ENCODE results near the gene CCDC168.

GRCh38 chr13:102655111-102655993 lies 39.5 kb downstream of the METTL21C start:
- PRO-cap, 2 experiments, result no peak in any of the 2 experiments

DNA sequence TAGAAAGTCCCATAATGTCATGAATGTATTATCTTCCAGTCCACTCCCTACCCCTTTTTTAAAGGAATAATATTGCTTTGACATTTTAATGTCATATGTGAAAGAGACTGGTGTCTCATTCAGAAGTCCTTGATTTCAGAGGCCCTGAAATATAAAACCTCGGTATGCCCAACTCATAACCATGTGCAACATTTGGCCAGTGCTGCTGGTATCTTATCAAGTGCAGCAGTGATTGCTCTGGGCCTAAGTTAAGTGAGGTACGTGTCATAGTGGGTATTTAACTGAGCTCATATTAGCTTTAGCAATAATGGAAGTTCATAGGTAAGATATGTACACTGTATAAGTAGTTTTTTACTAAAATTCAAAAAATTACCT lies at the start of gene CCDC168:
CCDC168 (minus strand) TSS at position 224 of the 375 bp plus-strand sequence.
- PRO-cap, 2 experiments, result no peak in any of the 2 experiments

- PRO-cap, 2 experiments, result no peak in any of the 2 experiments
Observed at GRCh38 chr13:102844964-102845535, 782 bp upstream of the ERCC5 start.

DNA sequence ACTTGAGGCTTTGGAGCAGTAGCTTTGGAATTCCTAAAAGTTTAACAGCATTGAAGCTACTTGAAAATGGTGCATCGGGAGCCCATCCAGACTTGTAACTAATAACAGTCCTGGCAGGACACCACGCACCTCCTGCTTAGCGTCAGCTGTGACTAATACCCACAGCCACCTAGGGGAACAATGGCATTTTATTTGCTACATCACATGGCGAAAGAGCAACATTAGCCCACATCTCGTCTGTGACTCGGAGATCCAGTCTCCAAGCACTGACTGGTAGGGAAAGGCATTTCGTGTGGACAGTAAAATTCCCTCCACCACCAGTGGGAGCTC lies 894.4 kb upstream of the DAOA start:
- PRO-cap, 2 experiments, result no peak in any of the 2 experiments

DNA sequence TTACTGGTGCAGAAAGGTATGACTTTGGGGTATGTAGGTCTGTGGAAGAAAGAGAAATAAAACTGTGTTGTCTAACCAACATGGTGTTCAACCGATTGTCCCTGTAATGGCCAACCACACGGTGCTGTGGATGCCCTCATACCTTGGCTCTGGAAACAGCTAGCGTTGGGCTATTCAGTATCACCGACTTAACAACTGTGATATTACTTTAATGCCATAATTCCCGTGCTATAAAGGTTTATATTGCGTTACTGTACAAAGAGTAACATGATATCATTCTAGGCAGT lies 448.3 kb downstream of the EFNB2 start:
- PRO-cap, 2 experiments, result no peak in any of the 2 experiments

GRCh38 chr13:106099533-106099825 lies 436.0 kb downstream of the EFNB2 start:
- PRO-cap, 2 experiments, result no peak in any of the 2 experiments

DNA sequence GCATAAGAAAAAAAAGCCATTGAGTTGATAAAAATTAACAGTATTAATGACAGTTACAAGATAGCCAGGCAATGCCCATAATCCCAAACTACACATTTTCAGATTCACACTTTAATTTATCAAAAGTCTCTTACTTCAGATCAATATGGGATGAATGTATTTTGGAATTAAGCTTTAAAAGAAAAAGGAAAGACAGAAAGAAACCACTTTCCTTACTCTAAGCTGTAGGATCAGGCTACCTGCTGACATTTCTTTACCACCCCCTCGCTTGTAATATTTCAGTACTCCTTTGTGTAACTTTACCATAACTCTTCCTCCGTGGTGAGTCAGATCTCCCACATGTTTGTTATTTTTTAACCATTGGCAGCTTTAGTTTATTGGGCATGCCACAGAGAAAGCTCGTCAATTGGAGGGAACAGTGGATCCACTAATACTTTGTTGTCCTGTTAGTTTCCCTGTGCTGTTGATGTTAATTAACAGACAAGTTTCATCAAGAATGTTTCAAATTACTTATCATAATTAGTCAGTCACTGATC lies 22.6 kb downstream of the EFNB2 start:
- PRO-cap, 2 experiments, result no peak in any of the 2 experiments

- PRO-cap, 2 experiments, result peak in 2 of 2 experiments; most common plus-strand start chr13:106533445 (in 2); most common minus-strand start chr13:106533275 (in 1)
Observed at GRCh38 chr13:106532919-106533533, 2.4 kb downstream of the EFNB2 start.

GRCh38 chr13:106545873-106546593 lies 10.6 kb upstream of the EFNB2 start:
- PRO-cap, 2 experiments, result no peak in any of the 2 experiments

DNA sequence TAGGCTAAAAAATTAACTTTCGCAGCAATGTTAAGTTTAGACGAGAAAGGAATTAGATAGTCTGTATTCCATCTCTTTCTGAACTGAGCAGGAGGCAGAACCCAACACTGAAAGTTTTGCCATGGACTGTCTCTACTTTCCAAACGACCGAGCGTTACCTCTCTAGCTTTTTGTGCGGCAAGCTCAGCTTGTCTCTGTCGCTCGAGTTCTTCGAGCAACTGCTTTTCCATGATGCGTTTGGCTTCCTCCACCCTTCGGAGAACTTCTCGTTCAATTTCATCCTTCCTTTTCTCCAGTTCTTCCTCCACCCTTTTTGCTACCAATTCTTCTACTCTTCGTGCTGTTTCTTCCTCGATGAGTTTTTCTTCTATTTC lies 8.7 kb downstream of the ARGLU1 start:
- PRO-cap, 2 experiments, result no peak in any of the 2 experiments

- PRO-cap, 2 experiments, result no peak in any of the 2 experiments
Observed at GRCh38 chr13:106569461-106570231, 1.7 kb upstream of the ARGLU1 start.

DNA sequence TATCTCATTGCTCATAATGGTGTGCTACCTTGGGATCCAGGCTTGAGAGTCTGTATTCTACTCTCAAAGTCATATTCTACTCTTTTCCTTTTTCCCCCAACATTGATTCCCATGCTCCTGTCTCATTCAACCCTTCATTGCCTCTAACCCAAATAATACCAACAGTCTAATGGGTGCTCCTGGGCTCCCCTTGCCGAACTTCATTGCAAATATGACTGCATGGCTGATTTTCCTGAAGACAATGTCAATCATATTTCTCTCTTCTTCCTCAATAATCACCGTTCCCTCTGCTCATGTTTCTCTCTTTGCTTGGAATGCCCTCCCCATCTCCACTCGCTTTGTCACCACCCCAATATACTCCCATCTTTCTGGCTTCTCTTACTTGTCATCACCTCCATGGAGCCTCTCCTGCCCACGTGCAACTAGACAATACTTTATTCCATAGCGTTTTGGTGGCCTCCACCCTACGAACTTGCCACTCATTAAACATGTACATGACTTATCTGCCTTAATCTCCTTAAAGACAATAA lies 147.6 kb downstream of the NALF1 start:
- PRO-cap, 2 experiments, result no peak in any of the 2 experiments

GRCh38 chr13:107865437-107866580 lies 1.5 kb downstream of the NALF1 start:
- PRO-cap, 2 experiments, result no peak in any of the 2 experiments

- PRO-cap, 2 experiments, result no peak in any of the 2 experiments
Observed at GRCh38 chr13:108916849-108917241, 287.4 kb downstream of the MYO16 start.

- PRO-cap, 2 experiments, result no peak in any of the 2 experiments
Observed at GRCh38 chr13:109100601-109101129, 471.3 kb downstream of the MYO16 start.

DNA sequence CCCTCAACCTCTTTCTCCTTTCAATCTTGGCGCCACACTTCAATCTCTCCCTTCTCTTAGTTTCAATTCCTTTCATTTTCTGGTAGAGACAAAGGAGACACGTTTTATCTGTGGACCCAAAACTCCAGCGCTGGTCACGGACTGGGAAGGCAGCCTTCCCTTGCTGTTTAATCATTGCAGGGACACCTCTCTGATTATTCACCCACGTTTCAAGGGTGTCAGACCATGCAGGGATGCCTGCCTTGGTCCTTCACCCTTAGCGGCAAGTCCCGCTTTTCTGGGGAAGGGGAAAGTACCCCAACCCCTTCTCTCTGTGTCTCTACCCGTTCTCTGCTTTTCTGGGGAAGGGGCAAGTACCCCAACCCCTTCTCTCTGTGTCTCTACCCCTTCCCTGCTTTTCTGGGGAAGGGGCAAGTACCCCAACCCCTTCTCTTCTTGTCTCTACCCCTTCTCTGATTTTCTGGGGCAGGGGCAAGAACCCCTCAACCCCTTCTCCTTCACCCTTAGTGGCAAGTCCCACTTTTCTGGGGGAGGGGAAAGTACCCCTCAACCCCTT lies 520.6 kb downstream of the IRS2 start:
- PRO-cap, 2 experiments, result no peak in any of the 2 experiments

DNA sequence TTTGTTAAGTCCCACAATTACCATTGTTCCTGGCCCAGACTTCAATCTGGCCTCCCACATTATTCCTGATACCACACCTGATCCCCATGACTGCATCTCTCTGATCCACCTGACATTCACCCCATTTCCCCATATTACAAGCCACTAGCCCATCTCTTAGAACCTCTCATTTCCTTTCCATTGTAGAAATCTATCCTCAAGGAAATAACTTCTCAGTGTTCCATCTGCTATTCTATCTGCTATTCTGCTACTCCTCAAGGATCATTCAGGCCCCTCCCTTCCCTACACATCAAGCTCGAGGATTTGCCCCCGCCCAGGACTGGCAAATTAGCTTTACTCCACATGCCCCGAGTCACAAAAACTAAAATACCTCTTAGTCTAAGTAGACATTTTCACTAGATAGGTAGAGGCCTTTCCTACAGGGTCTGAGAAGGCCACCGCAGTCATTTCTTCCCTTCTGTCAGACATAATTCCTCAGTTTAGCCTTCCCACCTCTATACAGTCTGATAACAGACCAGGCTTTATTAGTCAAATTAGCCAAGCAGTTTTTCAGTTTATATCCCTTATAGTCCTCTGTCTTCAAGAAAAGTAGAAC lies 517.0 kb downstream of the IRS2 start:
- PRO-cap, 2 experiments, result peak in 1 of 2 experiments; most common minus-strand start position 267 of the sequence (in 1)

GRCh38 chr13:109271460-109271854 lies 514.9 kb downstream of the IRS2 start:
- PRO-cap, 2 experiments, result no peak in any of the 2 experiments

- PRO-cap, 2 experiments, result no peak in any of the 2 experiments
Observed at GRCh38 chr13:109412653-109412915, 373.8 kb downstream of the IRS2 start.

DNA sequence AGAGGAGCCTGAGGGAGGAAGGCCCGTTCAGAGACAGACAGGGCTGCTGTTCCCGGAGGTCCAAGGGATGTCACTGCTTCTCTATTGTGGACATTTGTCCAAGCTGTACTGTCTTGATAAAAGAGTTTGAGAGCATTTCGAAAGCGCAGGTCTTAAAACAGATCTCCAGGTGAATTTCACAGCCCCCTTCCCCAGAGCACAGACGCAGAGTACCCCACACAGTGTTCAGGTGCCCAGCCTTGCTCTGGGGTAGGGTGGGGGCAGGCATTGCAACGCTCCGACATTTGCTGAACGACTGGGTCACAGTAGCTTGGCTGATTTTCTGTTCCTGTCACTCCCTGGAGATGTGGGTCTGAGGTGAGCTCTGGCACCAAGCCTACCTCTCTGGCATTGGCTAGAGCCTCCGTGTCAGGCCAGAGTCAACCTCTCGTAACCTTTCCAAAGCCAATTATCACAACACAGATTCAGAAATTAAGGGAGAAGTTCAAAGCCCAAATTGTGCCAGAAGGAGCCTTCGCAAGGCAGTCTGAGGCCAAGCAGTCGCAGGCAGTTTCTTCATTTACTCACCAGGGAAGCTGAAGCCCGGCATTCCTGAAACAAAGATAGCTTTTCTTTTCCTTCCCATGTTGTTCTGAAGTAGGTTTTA lies 117.2 kb downstream of the IRS2 start:
- PRO-cap, 2 experiments, result no peak in any of the 2 experiments